ENCODE measurements around a stretch of chr17.

DNA sequence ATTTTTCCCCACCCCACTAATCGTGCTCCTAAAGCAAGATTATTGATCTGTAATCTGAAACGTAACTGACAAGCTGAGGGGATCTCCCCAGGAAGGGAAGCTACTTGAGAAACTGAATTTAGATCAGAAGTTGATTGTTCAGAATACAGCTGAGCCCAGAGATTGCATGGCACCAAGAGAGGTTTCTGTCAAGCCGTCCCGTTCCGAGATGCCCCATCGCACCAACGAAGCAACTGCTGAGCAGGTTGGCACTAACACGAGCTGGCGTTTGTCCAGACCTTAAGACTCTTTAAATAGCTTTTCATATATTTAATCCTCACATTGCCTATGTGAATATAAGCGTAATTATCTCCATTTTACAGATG, 20.1 kb upstream of the TLK2 start:
- PRO-cap, result no peak

DNA sequence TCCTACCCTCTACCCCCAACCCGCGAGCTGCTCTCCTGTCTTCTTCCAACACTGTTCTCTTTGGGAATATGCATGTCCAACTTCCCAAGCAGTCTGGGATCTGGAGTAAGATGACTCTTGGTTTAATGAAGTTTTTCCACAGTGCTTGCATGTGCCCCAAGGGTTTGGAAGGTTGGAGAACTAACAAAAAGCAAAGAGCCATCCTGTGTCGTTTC, 1.4 kb upstream of the TLK2 start:
- PRO-cap, result no peak

DNA sequence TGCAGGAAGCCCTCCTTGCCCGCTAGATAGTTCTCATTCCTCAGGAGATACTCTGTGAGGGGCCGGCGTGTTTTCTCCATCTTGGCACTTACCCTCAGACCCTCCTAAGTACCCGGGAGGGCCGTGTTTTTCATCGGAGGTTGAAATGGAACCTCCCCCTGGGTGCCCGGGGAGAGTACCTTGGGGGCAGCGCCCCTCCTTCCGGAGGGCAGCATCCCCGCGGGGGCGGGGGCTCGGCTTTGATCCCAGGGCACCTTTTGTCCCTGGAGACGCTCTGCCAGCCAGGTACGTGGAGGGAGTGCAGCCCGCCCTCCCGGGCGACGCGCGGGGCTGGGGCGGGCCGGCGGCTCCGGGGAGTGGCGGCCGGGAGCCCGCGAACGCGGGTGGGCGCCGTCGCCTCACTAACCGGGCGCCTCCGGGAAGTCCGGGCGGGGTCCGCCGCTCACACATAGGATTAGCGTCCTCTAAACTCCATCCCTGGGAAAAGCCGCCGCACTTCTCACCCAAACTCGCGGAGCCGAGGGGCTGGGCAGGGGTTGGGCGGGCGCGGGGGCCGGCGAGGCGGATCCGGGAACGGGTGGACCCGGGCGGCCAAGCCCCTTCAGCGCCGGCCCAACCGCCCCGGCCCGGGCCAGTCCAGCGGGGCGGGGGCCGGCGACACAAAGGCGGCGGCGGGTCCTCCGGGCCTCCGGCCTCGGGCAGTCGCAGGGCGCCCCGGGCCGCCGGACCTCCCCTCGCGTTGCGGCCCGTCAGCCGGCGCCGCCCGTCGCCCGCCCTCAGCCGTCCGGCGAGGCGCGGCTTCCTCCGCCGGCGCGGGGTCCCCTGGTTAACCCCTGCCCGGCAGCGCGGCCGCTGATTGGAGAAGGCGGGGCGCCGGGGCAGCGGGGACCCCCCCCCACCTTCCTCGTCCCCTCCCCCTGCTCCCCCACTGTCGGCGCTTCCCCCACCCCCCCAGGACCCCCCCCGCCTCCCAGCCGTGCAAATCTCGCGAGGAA, 531 bp upstream of the TLK2 start:
- PRO-cap, result unidirectional peak, plus-strand start at position 36 of the sequence; bidirectional peak, plus-strand start at position 634 of the sequence, minus-strand start at position 636 of the sequence; bidirectional peak, plus-strand start outside the sequence, minus-strand start at position 778 of the sequence

DNA sequence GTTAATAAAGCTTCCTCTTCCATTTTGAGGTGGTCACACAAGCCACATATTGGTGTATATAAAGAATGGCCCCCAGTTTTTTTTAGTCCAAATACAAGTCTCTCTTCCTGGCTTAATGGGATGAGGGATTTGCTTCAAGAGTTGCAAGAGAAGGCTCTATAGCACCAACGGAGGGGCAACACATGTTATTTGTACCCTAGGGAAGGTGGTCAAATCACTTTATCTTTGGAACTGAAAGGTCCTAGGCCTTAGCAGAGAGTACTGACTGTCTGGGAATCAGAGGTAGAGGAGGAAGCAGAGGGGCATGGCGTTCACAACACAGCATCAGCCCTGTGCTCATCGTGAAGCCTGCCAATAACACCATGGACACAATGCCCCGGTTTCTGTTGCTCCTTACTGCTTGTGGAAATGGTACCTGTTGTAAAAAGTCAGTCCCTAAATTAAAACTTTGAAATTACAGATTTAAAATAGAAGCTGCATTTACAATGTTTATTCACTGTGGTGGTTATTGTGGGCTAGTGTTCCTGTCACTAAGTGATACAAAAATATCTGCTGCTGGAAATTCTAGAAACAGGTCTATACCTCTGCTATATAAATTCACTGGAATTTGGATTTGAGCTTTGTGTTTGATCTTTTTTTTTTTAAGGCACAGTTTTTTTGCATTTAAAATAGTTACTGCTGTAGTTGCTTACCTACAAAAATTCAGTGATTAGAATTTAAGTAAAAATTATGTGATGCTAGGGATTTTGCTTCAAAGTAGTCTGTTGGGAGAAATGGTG, 24.4 kb upstream of the MRC2 start:
- PRO-cap, result no peak

- PRO-cap, result unidirectional peak, minus-strand start at chr17:62968549
Observed at GRCh38 chr17:62968325-62968828, 2.3 kb downstream of the TANC2 start.

DNA sequence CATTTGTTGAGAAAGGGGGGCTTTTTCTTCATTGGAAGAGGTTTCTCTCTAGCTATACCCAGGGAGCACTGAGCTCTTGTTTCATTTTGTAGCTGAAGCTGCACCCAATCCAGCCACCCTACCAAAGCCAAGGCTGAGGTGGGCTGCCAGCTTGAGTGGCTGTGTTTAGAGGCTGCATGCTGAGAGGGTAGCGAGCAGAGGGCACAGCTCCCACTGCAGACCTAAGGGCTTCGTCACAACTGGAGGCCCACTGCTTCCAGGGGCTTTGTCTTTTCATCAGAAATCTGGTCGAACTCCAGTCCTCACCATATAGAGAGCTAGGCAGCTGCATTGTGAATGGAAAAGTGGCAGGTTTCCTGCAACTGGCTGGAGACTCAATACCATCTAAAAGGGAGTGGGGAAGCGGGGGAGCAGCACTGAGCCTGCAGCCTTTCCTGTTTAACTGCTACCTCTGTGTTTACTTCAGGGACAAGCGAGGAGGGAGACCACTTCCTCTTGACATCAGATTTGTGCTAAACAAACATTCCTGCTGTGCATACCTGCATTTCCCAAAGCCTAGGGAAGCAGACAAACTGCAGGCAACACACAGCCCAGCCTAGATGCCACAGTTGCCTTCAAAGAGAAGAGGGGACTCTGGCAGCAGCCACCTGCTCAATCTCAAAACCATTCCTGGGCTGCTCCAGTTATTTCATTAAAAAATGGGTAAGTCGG, 17.9 kb downstream of the CYB561 start:
- PRO-cap, result no peak

DNA sequence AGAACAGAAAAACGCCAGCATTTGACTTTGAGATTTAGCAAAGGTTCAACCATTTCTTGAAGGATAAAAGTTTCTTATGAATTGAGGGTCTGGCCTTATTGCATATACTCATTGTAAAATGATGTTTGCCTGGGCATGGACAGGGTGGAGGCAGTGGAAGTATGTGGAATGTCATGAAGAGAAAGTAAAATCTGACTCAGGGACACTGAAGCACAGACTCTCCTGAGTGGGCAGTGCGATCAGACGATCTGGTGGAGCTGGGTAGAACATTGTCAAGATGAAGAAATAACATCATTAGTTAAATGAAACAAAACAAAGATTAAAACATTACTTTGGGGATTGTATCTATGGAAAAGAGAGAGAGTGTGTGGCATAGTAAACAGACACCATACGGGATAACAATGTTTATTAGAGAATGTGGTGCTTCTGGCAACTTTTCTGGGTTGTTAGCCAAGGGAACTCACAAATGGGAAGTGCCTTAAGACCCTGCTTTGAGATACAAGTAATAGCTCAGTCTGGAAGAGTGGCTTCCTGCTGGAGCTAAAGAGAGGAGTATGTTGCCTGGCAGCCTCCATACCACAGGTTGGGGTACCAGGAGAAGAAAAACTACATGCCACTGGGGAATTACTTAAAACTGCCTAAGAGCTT, 4.5 kb downstream of the MAP3K3 start:
- PRO-cap, result no peak

- PRO-cap, result no peak
Observed at GRCh38 chr17:63694267-63695239, 5.4 kb downstream of the LIMD2 start.

DNA sequence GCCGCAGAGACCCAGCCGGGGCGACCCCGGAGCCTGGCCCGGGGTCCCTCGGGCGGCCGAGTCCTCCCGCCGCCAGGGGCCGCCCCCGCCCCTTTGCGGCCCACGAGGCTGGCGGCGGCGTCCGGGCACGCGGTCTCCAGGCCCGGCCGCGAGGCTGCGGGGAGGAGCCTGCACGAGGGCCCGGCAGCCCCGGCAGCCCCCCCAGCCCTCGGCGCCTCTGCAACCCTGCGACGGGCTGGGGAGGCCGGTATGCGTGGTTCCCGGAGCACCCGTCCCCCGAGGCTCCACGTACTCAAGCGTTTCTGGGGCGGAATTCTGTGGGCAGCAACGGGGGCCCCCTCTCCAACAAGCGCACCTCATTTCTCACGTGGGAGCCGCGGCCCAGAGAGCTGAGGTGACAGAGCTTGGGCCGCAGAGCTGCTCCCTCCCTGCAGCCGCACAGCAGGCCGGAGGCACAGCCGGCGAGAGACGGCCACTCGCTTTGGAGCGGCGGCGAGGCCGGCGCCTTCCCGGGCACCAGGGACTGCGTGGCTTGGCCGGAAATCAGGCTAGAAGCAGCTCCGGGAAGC, 788 bp upstream of the LIMD2 start:
- PRO-cap, result bidirectional peak, plus-strand start at position 217 of the sequence, minus-strand start at position 95 of the sequence; bidirectional peak, plus-strand start outside the sequence, minus-strand start at position 527 of the sequence

- PRO-cap, result bidirectional peak, plus-strand start at chr17:63701271, minus-strand start at chr17:63701155; unidirectional peak, minus-strand start at chr17:63701391
Observed at GRCh38 chr17:63701198-63701817, 1.4 kb upstream of the LIMD2 start.

GRCh38 chr17:63748153-63748384, 6.5 kb upstream of the STRADA start:
- PRO-cap, result no peak

GRCh38 chr17:64051166-64051560, 30.7 kb upstream of the ICAM2 start:
- PRO-cap, result no peak

DNA sequence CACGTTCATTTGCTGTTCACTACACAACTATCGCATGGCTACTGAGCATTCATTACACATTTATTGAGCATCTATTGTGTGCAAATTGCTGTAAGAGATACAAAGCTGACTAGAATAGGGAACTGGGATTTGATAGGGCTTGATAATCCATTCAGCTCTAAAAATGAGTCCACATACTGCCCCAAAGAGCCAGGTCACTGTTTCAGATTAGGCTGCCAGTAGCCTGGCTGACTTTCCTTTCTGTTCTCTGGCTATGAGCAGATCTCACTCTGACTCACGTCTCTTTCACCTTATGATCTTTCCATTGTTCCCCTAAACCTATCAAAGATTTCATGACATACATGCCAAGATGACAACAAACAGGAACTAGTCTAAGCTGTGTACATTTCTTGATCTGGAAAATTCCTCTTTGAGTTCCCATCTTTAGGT, 40.7 kb upstream of the ICAM2 start:
- PRO-cap, result no peak

- PRO-cap, result no peak
Observed at GRCh38 chr17:64092921-64093395, 37.0 kb downstream of the ERN1 start.

DNA sequence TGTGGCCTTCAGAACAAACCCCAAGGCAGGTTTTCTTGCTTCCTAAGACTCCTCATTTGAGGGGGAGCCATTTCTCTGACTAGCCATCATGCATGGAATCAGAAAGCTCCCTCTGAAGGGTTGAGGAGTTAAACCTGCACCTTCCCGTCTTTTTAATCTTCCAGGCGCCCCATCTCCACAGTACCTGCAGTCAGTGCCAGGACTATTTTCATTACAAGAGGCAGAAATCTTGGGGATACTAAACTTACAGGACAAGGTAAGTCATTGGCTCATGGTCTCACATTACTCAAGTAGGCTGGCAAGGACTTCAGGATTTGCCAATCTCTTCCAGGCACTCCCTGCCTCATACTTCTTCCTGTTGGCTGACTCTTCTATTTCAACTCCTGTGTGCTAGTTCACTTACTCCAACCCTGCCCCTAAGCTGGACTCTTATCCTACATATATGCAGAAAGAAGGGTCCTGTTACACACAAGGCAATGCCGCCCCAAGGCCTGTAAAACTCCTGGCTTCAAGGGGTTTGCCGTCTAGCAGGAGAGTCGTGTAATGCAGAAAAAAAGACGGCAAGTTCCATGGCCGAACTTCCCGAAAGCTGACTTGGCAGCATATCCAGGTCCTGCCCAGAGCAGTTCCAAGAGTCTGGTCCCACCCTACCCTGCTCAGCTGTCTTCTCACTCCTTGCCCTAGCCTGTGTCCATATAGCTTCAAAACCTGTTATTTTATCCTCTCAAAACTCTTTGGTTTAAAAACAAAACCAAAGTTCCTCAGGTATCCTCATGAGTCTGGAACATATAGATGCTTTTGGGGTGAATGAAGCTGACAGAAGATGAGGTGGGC, 14.8 kb downstream of the ERN1 start:
- PRO-cap, result no peak

- PRO-cap, result no peak
Observed at GRCh38 chr17:64147037-64147187, 17.0 kb upstream of the ERN1 start.

DNA sequence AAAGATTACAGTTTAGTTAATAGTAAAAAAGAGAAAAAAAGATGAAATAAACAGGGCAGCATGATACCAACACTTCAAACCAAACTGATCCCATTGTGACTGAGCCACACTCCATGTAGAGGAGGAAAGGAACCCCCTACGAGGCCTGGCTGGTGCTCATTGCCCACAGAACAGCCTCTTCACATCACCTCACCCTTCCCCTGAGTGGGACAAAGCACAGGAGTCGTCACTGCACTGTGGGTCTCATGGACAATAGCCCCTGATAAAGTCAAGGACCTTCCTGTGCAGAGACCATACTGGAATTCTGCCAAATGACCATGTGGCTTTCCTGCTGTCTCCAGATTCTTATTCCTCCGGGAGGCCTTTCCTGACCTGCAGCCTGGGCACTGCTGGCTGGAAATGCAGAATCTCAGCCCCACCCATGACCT, 60.4 kb upstream of the ERN1 start:
- PRO-cap, result no peak

- PRO-cap, result no peak
Observed at GRCh38 chr17:64320161-64321126, 57.4 kb upstream of the TEX2 start.

GRCh38 chr17:64333979-64334544, 56.6 kb downstream of the PECAM1 start:
- PRO-cap, result no peak

DNA sequence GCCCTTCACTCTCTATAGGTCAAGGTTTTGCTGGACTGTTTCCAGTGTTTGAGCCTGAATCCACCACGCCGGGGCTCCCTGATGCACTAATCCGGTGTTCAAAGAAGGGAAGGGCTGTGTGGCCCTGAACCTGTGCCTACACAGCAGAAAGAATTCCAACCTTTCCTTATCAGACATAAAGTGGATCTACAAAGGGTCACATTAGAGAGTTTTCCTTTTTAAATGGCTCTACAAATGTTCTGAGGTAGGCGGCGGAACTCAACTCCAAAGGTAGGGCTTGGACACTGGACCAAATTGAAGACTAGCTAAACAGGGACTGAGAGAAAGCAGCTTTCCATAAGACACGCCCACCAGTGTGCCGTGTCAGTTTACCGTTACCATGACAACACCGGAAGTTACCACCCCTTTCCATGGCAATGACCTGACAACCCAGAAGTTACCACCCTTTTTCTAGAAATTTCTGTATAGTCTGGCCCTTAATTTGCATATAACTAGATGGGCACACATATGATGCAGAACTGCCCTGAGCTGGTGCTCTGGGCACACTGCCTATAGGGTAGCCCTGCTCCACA, 16.0 kb upstream of the PECAM1 start:
- PRO-cap, result no peak

Measured in neural crest cell (in vitro differentiated cells).